ENCODE results near the genes JAG1, BTBD3, KIF16B and PCSK2.

GRCh38 chr20:9953750-9954166 lies 81.0 kb upstream of the ANKEF1 start:
- PRO-cap, result no peak

- PRO-cap, result bidirectional peak, plus-strand start at chr20:10218183, minus-strand start at chr20:10218094
These were observed 597 bp upstream of the SNAP25 start for GRCh38 chr20:10217948-10218517.

GRCh38 chr20:10271177-10271650 lies 52.6 kb downstream of the SNAP25 start:
- PRO-cap, result no peak

GRCh38 chr20:10352226-10352866 lies 81.7 kb downstream of the MKKS start:
- PRO-cap, result no peak

GRCh38 chr20:10397709-10397908 lies 36.4 kb downstream of the MKKS start:
- PRO-cap, result no peak

DNA sequence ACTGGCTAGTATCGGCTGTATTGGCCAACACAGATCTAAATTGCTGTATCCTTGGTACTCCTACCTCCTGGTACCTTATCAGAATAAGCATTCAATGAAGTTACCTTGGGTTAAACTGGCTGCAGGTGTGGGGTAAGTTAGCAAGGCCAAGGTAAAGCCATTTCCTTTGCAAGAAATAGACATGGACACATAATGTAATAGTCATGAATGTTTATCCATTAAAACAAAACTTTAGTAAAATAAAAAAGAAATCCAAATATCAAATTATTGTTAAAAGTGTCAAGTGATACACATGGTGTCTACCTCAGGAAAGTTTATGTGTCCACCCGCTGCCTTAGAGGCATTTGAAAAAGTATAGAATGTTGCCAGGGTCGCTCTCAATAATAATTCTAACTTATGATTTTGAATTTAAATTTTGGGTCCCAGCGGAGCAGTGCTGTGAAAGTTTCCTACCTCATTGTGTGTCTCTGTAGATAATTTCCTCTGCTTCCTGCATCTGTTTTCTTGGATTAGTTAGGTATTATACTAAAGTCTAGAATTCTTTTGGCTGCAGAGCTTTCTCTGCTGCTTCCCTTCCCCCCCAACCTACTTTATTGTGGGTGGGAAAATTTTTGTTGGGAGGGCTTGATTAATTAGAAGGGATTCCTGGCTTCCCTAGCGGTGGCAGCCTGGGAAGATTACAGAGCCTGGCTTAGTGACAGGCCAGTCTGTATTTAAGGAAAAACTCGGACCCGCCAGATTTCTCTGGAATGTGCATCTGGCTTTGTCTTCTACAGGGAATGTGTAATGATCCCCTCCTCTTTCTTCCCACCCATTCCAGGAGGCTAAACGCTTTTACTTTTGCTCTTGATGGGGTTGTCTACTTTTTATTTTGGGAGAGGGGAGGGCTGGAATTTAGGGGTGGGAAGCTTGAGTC lies 31.0 kb downstream of the SLX4IP start:
- PRO-cap, result no peak

- PRO-cap, result no peak
These were observed 36.8 kb downstream of the JAG1 start for GRCh38 chr20:10636967-10637471.

- PRO-cap, result bidirectional peak, plus-strand start at chr20:10671772, minus-strand start at chr20:10671527
These were observed 2.4 kb downstream of the JAG1 start for GRCh38 chr20:10671380-10671896.

GRCh38 chr20:10673270-10674083 lies at the start of gene JAG1:
Gene JAG1 (minus strand): TSS chr20:10673999.
- PRO-cap, result bidirectional peak, plus-strand start at chr20:10673553, minus-strand start at chr20:10673617; bidirectional peak, plus-strand start at chr20:10674131, minus-strand start at chr20:10673999

DNA sequence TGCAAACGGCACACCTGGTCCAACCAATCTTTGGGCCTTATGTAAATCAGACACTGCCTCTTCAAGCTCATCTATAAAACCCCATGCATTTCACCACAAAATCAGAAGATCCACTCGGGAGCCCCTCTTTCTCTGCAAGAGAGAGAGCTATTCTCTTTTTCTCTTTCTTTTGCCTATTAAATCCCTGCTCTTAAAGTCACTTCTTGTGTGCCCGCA lies 341.9 kb upstream of the JAG1 start:
- PRO-cap, result no peak

DNA sequence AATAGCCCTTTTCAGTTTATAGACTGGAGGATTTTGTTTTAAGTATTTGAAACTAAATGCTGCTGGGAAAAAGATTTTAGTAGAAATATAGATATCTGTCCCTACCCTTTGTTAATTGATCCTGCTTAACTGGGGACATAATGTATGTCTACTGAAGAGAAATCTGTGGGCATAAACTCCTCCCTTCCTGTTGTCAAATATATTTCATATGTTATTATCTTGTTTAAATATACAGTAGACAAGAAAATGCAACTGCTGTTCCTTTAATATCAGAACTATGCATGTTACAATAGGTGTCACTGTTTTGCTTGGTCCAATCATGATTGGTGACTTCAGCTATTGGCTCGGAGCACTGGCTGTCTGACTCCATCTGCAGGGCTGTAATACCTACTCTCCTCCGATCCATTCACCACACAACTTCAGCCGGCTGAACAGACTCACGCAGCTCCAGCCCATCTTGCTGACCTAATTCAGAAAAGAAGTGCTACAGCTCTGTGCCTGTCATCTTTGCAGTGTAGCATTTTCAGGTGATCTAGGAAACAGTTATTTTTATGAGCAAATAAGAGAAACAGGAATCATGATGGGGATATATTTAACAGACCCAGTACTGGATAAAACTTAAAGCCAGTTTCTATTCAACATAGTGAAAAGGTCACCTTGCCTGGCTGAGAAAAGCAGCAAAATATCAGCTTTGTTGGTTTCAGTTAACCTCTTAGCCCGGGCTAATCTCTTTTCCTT lies at the start of gene BTBD3:
Gene BTBD3 (plus strand): TSS at position 409 of the 738 bp plus-strand sequence.
- PRO-cap, result unidirectional peak, plus-strand start at position 412 of the sequence

- PRO-cap, result no peak
These were observed 67.2 kb downstream of the ISM1 start for GRCh38 chr20:13288300-13288680.

- PRO-cap, result no peak
These were observed 158.5 kb downstream of the ISM1 start for GRCh38 chr20:13379396-13380211.

GRCh38 chr20:13470865-13471318 lies 167.8 kb downstream of the TASP1 start:
- PRO-cap, result no peak

DNA sequence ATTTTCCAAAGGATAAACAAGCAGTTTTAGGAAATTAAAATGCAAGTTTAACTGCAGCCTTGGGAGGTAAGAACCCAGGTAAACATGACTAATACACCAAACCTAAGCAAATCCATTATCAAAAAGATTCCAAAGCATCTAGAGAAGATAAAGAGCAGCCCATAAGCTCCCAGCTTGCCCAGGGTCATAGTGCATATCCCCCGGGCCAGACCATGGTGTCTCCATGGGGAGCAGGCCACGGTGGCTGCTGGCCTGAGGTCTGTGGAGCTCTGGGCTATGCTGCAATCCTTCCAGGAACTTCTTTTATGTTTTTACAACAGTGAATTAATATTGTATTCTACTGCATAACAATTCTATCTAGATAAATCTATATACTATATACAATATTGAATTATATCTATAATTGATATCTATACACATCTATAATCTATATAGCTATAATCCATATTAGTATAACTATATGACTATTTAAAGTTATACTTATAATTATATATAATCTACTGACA lies 278.2 kb downstream of the KIF16B start:
- PRO-cap, result no peak

- PRO-cap, result no peak
These were observed 193.8 kb downstream of the KIF16B start for GRCh38 chr20:16379206-16380013.

DNA sequence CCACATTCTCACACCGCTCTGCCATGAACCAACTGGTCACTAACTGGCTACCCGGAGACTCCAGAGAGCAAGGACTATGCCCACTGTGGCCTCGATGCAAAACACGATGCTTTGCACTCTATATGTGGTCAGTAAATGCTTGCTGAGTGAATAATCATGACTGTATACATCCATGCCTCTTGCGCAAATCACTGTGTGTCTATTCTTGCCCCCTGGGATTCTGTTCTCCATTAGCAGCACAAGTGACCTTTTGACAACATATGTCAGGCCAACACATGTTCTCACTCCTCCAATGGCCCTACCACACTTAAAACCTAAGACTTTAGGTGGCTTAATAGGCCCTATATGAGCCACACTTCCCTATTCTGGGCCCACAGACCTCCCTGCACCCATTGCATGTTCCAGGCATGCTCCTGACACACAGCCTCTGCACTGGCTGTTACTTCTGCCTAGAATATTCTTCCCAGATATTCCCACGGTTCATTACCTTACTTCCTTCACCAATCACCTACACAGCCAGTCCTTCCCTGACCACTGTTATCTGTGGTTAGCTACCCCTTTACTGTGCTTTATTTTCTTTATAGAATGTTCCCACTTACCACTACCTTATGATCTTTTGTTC lies 16.8 kb downstream of the KIF16B start:
- PRO-cap, result no peak

DNA sequence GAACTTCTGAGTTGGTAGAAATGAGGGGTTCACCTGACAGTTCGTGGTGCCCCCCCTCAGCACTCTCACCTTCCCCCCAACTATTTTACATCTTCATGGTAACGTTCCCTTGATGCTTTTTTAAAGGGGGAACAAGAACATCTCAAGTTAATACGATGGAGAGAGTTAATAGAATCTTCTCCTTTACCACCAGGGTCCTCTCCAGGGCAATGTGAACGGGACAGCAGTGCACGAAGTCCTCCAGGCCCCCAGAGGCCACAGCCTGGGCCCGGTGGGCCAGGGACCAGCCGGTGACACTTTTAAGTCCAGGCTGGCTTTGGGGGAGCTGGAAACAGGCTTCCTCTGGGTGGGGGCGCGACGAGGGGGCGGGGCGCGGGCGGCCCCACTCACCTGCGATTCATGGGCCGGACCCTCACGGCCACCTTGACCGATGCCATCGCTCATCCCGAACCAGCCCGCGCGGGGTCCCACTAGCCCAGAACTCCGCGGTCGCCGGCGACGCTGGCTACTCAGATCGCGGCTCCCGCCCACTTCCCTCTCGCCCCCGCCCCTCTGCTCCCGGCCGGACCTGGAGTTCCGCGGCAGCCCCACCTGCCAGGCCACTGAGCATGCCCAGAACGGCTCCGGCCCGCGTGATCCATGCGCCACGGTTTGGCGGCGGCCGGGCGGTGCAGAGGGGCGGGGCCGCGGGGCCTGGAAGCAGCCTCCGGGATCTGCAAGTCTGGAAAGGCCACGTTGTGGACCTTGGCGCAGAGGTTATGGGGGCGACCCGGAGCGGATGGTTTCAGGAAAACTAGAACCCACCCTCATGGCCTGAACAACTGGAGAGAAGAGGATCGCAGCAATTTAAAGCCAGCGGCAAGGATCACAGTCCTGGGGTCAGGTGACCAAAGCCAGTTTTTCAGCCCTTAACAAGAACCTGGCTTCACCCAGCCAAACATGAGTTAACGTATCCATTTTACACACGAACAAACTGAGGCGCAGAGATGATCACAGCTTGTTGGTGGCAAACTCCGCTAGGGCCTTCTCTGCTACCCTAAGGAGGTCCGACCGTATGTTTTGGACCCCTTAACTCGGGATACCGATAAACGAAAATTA lies at the start of gene KIF16B:
Gene KIF16B (minus strand): TSS at position 610 of the 1,098 bp plus-strand sequence.
- PRO-cap, result bidirectional peak, plus-strand start at position 702 of the sequence, minus-strand start at position 533 of the sequence

- PRO-cap, result no peak
These were observed 578 bp downstream of the SNRPB2 start for GRCh38 chr20:16730114-16731094.

DNA sequence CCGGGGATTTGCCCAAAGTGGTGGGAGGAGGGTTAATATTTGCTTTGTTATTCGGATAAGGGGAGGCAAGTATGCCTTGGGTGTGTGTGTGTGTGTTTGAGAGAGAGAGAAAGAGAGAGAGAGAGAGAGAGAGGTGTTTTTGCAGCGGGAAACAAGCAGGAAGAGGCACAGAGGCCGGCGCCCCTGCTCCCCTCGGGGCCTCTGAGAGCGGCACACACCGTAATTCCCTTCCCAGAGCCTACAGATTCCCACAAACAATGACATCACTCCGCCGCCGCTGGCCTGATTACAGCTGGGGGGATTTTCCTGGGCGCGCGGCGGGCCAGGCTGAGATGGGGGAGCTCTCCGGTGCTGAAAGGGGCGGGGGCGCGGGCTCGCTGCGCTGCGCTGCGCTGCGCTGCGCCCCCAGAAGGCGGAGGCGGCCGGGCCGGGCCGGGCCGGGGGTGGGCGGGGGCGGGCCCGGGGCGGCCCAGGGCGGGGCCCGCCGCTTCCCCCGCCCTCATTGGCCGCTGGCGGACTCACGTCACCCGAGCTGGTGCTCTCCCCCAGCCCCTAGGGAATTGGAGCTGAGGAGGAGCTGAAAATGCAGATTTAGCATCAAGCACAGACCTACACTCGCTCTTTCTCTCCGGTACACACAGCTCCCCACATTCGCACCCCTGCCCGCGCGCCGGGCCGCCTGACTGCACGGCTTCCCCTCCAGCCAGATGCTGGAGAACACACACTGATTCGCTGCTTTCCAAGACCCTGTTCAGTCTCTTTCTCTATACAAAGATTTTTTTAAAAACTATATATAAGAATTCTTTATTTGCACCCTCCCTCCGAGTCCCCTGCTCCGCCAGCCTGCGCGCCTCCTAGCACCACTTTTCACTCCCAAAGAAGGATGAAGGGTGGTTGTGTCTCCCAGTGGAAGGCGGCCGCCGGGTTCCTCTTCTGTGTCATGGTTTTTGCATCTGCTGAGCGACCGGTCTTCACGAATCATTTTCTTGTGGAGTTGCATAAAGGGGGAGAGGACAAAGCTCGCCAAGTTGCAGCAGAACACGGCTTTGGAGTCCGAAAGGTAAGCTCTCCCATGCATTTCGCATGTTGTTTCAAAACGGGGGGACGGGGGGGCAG lies at the start of gene PCSK2:
Gene PCSK2 (plus strand): TSS at position 618 of the 1,116 bp plus-strand sequence.
- PRO-cap, result unidirectional peak, minus-strand start at position 203 of the sequence; bidirectional peak, plus-strand start at position 618 of the sequence, minus-strand start at position 259 of the sequence

All from bronchus (tissue), 1 donor.